ENCODE data around the gene EIF1B.

DNA sequence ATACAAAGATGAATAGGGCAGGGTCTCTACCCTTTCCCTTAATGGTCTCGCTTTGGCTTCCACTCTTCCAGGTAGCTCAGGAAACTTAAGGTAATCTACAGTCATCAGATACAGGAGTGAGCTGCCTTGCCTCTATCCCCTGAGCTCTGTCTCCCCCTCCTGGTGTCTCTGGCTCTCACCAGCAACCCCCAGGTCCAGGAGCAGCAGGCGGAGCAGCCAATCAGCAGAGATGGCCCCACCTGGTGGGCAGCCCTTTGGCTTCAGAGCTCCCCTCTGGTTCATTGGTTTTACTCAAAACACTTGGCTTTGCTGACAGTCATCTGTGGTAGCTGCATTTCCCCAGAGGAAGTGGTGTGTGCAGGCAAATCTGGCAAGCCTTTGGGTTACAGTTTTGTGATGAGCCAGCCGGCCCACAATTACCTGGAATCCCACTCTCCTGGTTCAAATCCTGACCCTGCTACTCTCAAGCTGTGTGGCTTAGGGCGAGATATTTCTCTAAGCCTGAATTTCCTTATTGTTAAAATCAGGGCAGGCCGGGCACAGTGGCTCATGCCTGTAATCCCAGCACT, 8.6 kb upstream of the CX3CR1 start:
- PRO-cap, 3 experiments, result no peak in any of the 3 experiments
- RAMPAGE, long total RNA, result no peak

DNA sequence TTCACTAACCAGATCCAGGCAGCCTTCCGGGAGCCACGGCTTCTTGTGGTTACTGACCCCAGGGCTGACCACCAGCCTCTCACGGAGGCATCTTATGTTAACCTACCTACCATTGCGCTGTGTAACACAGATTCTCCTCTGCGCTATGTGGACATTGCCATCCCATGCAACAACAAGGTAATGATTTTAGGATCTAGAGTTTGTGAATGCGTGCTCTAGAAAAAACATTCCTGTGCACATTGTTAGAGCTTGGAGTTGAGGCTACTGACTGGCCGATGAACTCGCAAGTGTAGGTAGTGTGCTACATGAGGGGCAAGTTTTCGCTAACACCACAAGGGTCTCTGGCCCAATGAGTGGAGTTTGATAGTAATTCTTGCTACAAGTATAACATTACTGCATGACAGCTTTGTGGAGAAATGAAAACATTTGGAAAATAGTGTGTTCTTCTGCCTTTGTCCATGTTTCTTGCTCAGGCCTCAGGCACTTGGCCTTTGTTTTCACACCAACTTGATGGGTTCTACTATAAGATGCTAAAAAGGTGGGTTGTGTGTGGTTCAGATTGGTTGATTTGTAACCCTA, 4.4 kb downstream of the RPSA start:
- PRO-cap, 3 experiments, result no peak in any of the 3 experiments
- RAMPAGE, long total RNA, result no peak

GRCh38 chr3:39781485-39782028, 27.9 kb upstream of the MYRIP start:
- PRO-cap, 3 experiments, result no peak in any of the 3 experiments
- RAMPAGE, long total RNA, result no peak

- PRO-cap, 3 experiments, result no peak in any of the 3 experiments
- RAMPAGE, long total RNA, result no peak
These were observed 930 bp downstream of the MYRIP start for GRCh38 chr3:39810264-39810814.

- PRO-cap, 3 experiments, result peak in 3 of 3 experiments; most common plus-strand start chr3:40309707 (in 3); most common minus-strand start chr3:40310367 (in 2)
- RAMPAGE, long total RNA, result start-site peak on the plus strand at chr3:40309709-40309890, 373 and 143 reads in 2 replicates
These were observed at the start of gene EIF1B for GRCh38 chr3:40309612-40310720. Gene EIF1B (plus strand): TSS chr3:40309707.

DNA sequence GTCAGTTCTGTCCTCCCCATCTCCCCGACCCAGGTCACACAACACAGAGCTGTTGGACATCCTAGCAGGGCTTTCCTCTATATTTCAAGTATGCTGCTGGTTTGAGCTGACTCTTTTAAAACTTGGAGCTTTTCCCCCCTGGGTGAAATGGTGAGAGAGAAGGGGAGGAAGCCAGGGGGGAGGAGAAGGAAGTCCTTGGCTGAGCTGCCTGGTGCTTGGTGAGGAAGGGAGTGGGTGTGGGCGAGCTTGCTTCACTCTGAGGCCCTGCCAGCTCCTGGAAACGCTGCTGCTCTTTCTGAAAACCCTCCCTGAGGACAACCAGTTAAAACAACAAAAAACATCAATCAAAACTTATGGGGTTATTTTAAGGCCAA, 165.9 kb downstream of the ZNF621 start:
- PRO-cap, 3 experiments, result no peak in any of the 3 experiments
- RAMPAGE, long total RNA, result no peak

- PRO-cap, 3 experiments, result no peak in any of the 3 experiments
- RAMPAGE, long total RNA, result no peak
These were observed 306.6 kb upstream of the CTNNB1 start for GRCh38 chr3:40892762-40893087.

DNA sequence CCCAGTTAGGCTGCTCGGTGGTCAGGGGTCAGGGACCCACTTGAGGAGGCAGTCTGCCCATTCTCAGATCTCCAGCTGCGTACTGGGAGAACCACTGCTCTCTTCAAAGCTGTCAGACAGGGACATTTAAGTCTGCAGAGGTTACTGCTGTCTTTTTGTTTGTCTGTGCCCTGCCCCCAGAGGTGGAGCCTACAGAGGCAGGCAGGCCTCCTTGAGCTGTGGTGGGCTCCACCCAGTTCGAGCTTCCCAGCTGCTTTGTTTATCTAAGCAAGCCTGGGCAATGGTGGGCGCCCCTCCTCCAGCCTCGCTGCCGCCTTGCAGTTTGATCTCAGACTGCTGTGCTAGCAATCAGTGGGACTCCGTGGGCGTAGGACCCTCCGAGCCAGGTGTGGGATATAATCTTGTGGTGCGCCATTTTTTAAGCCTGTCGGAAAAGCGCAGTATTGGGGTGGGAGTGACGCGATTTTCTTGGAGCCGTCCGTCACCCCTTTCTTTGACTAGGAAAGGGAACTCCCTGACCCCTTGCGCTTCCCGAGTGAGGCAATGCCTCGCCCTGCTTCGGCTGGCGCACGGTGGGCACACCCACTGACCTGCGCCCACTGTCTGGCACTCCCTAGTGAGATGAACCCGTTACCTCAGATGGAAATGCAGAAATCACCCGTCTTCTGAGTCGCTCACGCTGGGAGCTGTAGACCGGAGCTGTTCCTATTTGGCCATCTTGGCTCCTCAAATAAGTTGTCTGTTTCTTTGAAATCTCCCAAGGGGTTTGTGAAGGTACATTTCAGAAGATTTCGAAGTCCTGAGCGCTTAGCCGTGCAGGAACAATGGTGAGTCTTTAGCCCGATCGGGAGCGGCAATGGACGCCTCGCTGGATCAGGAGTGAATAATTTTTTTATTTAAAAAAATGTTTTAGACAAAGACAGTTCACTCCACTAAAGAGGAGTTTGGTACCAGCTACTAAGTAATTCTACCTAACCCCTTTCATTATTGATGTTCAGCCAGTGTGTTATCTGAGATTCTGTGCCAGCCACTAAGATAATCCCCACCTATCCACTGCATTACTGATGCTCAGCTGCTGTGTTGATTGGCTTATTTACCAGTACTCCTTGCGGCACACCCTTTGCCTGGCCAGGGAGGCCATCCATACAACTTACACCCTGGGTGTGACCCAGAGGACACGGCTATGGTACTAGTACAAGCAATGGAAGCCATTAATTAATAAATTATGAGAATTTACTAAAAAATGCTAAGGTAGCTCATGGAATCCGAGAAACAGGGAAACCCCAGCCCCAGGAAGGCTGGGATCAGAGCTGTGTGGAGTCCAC, 291.1 kb upstream of the CTNNB1 start:
- PRO-cap, 3 experiments, result no peak in any of the 3 experiments
- RAMPAGE, long total RNA, result no peak

GRCh38 chr3:41201699-41201967, 2.3 kb downstream of the CTNNB1 start:
- PRO-cap, 3 experiments, result no peak in any of the 3 experiments
- RAMPAGE, long total RNA, result no peak

- PRO-cap, 3 experiments, result no peak in any of the 3 experiments
- RAMPAGE, long total RNA, result no peak
These were observed 24.7 kb downstream of the CTNNB1 start for GRCh38 chr3:41223941-41224524.

DNA sequence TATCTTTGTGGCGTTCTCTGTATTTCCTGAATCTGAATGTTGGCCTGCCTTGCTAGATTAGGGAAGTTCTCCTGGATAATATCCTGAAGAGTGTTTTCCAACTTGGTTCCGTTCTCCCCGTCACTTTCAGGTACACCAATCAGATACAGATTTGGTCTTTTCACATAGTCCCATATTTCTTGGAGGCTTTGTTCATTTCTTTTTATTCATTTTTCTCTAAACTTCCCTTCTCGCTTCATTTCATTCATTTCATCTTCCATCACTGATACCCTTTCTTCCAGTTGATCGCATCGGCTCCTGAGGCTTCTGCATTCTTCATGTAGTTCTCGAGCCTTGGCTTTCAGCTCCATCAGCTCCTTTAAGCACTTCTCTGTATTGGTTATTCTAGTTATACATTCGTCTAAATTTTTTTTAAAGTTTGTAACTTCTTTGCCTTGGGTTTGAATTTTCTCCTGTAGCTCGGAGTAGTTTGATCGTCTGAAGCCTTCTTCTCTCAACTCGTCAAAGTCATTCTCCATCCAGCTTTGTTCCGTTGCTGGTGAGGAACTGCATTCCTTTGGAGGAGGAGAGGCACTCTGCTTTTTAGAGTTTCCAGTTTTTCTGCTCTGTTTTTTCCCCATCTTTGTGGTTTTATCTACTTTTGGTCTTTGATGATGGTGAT, 315.1 kb downstream of the ULK4 start:
- PRO-cap, 3 experiments, result no peak in any of the 3 experiments
- RAMPAGE, long total RNA, result no peak

DNA sequence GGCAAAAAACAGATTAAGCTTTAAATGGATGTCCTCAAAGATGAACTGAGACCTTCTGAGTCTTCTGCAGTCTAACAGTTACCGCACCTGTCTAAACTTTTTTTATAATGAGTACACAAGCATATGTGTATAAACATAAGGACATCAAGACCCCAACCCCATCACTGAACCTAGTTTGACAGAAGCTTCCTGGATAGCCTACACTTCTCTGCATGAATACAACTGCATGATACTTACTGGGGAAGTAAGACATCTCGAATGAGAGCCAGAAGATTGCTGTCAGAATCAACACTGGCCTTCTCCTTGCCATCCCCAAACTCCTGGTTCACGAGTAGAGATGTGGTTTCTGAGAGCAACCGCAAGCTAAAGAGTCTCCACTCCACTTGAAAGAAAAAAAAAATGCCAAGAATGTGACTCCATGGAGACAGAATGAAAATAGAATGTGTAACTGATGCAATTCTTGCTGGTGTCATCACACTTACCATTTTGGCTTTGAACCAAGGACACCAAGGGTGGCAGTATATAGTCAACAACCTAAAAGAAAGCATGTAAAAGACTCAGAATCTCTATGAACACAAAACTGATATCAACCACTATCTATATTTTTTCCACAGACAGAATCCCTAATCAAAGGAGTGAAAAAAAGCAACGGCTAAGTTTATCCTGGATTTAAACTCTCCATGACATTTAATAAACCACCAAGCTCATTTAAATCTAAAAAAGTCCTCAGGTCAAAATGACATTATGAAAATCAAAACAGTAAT, 280.4 kb downstream of the ULK4 start:
- PRO-cap, 3 experiments, result no peak in any of the 3 experiments
- RAMPAGE, long total RNA, result no peak

GRCh38 chr3:41693801-41694373, 268.0 kb downstream of the ULK4 start:
- PRO-cap, 3 experiments, result no peak in any of the 3 experiments
- RAMPAGE, long total RNA, result no peak

DNA sequence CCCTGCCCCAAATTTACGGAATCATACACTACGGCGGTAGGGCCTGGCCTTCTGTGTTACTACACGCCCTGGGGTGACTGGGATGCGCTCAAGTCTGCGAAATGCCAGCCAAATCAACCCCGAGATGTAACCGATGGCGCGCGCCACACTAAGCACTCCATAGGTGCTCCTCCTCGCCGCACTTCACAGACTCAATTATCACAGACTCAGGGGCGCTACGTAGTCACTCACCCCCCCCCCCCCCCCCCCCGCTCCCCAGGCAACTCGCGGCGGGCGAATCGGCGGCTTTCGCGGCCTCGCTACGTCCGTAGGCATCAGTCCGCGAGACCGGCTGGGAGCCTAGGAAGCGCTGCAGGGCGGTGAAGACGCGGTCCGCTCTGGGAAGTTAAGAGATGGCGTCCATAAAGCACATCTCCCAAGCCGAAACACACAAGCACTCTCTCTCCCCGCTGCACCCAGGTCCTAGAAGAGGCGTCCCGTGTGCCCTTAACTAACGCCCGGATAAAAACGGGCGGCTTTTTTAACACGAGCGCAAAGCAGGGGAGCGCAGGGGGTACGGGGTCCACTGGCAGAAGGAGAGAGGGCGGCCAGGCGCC, 484 bp downstream of the ULK4 start:
- PRO-cap, 3 experiments, result peak in 3 of 3 experiments; most common plus-strand start position 324 of the sequence (in 1); most common minus-strand start position 197 of the sequence (in 3)
- RAMPAGE, long total RNA, result no peak

- PRO-cap, 3 experiments, result no peak in any of the 3 experiments
- RAMPAGE, long total RNA, result no peak
These were observed 55.5 kb upstream of the TRAK1 start for GRCh38 chr3:42035350-42036402.

- PRO-cap, 3 experiments, result no peak in any of the 3 experiments
- RAMPAGE, long total RNA, result no peak
These were observed 24.5 kb upstream of the TRAK1 start for GRCh38 chr3:42066502-42067223.

DNA sequence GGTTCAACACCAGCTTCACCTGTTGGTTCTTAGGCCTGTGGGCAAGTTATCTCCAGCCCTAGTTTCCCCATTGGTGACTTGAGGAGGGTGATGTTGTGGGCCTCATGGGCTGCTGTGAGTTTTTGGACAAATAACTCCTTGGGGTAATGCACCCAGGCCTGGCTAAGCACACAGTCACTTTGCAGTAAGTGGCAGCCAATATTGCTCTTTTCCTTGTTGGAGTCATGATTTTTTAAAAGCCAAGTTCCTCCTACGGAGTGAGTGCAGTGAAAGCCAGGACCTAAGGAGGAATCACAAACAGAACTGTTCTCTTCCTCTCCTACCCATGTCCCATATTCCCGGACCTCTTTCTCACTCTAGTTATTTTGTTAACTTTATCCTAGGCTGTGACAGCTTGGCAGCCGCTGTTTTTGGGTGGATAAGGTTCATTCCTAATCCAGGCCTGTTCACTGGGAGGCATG, 20.2 kb upstream of the TRAK1 start:
- PRO-cap, 3 experiments, result no peak in any of the 3 experiments
- RAMPAGE, long total RNA, result no peak

DNA sequence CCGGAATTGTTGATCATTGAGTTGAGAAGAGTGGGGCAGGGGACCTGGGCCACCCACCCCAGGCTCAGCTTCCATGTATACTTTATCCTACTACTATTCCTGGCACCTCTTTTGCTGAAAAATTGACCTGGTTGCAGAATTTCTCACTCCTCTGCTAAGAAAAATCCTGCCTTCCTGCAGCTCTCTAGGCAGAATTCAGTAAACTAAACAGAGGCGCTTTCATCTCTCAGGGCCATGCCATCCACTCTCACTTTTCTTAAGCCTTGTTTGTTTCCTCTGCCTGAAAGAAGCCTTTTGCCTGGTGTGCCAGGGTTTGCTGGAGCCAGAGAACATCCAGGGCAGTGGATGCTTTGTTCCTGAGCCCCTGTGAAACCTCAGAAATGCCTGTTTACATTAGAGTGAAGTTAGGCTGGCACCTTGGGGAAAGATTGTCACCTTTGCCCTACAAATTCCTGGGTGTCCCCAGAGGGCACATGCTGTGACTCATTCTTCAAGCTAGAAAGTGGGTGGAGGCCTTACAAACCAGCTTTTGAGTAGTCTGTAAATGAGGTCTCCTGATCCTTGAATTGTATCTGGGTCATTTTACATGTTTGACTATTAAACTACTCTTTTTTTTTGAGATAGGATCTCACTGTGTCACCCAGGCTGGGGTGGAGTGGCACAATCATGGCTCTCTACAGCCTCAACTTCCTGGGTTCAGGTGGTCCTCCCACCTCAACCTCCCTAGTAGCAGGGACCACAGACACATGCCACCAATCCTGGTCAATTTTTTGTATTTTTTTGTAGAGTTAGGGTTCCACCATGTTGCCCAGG, 10.7 kb upstream of the TRAK1 start:
- PRO-cap, 3 experiments, result no peak in any of the 3 experiments
- RAMPAGE, long total RNA, result no peak

DNA sequence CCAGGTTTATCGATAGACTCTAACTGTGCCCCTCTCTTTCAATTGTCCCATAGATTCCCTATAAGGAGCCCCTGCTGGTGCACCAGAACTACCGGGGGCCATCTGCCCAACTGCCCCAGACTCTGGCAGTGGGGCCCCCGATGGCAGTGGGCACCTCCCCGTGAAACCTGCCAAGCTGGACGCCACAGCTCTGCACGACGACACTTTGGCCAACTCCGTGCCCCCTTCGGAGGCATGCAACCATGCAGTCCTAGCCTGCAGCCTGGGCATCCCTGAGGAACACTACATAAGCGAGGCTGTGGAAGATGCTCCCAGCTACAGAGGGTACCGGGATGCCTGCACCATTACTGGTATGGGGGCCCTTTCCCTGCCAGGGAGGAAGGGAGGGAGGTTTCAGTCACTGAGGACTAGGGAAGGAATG, 4.1 kb upstream of the TRAK1 start:
- PRO-cap, 3 experiments, result no peak in any of the 3 experiments
- RAMPAGE, long total RNA, result no peak

GRCh38 chr3:42223995-42224530, 41.9 kb downstream of the CCK start:
- PRO-cap, 3 experiments, result no peak in any of the 3 experiments
- RAMPAGE, long total RNA, result no peak

Data from cerebellum (tissue), 5 donors.